ENCODE results near the gene LPGAT1.

DNA sequence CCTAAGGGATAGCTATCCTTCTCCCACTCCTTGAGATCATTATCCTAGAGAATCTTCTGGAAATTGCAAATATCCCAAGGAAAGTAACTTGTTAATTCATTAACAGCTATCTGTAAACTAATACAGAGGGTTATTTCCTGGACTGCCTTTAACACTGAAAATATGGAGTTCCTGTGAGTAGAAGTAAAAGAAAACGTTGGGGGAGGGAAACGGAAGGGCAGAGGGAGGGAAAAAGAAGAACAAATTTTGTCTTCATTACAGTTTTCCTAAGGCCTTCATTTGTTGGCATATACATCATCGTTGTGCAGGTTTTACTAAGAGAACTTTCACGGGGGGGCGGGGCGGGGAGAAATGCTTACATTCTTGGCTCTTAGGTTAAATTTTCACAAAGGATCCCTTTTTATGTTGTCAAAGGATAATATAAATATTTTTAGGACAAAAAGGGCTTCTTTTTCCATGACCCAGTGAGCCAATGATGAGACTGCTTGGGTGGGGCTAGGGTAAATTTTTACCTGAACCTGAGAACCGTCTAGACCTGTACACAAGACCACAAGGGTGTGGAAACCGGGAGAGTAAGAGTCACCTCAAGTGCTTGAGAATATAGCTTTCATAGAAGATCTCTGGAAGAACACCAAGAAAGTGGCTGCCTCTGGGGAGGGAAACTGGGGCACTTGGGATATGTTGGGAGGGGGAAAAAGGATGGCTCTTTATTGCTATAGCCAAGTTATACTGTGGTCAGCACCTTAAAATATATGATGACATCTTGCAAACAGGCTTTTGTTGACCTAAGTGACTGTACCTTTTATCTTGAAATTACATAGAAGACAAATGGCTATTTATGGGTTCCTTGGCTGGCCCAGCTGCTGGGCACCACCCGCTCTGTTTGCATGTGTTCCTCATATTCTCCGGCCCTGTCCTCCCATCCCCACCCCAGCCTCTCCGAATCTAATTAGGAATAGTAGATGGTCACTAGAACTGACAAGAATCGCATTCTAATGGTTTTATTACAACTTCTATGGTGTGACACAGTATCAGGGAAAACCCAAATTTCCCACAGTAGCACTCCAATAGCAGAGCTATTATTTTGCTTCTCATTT is 2.0 kb upstream of the UTP25 start:
- PRO-cap: no peak

- PRO-cap: bidirectional peak, plus-strand start at chr1:210251445, minus-strand start at chr1:210251328
Observed at GRCh38 chr1:210251039-210252352, 18.9 kb downstream of the SERTAD4 start.

DNA sequence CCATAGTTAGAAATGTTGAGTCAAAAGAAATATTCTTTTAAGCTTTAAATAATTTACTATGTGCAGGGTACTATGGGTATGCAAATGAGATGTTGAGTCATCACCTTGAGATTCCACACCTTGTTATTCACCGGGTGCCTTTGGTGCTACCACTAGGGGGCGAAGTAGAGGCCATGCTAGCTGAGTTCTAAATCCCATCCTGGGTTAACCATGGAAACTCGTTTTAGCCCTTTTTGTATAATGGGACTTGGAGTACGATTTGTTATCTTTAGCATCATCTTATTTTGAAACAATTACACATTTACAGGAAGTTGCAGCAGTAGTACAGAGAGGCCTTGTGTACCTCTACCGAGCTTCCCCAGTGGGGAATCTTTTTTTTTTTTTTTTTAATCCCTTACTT is 45.7 kb downstream of the HHAT start:
- PRO-cap: no peak

DNA sequence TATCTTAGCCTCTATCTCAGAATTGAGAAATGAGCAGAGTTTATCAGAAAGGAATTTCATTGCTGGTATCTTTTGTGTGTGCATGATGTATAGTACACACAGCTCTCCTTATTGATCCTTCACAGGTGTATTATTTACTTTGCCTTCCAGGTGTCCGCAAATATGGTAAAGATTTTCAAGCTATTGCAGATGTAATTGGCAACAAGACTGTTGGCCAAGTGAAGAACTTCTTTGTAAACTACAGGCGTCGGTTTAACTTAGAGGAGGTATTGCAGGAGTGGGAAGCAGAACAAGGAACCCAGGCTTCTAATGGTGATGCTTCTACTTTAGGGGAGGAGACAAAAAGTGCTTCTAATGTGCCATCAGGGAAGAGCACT is 14.1 kb upstream of the TRAF5 start:
- PRO-cap: no peak

DNA sequence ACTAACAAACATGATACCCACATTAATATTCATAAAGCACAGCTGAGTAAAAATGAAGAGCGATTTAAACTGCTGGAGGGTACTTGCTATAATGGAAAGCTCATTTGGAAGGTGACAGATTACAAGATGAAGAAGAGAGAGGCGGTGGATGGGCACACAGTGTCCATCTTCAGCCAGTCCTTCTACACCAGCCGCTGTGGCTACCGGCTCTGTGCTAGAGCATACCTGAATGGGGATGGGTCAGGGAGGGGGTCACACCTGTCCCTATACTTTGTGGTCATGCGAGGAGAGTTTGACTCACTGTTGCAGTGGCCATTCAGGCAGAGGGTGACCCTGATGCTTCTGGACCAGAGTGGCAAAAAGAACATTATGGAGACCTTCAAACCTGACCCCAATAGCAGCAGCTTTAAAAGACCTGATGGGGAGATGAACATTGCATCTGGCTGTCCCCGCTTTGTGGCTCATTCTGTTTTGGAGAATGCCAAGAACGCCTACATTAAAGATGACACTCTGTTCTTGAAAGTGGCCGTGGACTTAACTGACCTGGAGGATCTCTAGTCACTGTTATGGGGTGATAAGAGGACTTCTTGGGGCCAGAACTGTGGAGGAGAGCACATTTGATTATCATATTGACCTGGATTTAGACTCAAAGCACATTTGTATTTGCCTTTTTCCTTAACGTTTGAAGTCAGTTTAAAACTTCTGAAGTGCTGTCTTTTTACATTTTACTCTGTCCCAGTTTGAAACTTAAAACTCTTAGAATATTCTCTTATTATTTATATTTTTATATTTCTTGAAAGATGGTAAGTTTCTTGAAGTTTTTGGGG is 45.7 kb downstream of the TRAF5 start:
- PRO-cap: no peak

GRCh38 chr1:211469775-211470337 is 22.1 kb downstream of the RD3 start:
- PRO-cap: no peak

DNA sequence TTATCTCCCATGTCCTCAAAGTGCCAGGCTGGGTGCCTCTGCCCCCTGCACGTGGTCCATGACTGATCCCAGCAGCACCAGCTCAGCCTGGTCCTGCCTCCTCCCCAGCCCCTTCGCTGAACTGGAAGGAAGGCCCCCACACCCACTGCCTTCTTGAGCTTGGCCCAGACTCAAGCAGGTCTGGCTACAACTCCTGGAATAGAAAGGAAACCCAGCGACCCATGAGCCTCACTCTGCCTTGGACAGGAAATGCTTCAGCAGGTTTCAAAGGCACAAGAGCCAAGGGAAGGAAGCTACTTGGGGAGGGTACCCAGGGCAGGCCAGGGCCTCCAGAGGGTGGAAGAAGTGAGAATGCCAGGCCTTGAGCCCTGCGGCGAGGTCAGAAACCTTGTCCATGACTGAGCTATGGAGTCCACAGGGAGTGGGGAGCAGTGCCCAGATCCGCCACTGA is 35.9 kb upstream of the RD3 start:
- PRO-cap: no peak

GRCh38 chr1:211538416-211538789 is 40.6 kb downstream of the SLC30A1 start:
- PRO-cap: no peak

DNA sequence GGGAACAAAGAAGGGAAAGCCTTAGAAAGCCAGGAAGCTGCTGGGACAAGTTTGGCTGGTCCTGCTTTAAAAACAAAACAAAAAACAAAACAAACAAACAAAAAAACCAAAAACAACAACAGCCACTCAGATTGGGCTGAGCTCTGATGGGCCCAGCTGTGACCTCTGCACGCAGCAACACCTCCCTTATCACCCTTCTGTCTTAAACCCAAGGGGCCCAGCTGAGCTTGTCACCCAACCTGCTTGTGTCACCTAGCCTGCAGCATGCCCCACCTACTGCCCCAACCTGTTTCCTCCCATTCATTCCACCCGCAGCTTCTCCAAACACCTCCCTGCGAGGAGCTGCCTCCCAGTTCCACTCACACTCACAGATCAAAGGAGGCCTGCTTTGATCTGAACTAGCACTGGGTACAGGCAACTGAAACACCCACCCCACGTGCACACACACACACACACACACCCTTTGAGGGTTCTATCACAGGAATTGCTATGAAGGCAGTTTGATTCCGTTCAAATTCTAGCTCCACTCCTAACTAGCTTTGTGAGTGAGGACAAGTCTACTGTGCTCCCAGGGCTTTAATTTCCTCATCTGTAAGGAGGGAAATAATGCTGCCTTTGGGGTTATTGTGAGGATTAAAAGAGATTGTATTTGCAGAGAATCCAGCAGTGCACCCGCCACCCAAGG is 36.9 kb downstream of the SLC30A1 start:
- PRO-cap: no peak

- PRO-cap: no peak
Observed at GRCh38 chr1:211560610-211560967, 18.4 kb downstream of the SLC30A1 start.

DNA sequence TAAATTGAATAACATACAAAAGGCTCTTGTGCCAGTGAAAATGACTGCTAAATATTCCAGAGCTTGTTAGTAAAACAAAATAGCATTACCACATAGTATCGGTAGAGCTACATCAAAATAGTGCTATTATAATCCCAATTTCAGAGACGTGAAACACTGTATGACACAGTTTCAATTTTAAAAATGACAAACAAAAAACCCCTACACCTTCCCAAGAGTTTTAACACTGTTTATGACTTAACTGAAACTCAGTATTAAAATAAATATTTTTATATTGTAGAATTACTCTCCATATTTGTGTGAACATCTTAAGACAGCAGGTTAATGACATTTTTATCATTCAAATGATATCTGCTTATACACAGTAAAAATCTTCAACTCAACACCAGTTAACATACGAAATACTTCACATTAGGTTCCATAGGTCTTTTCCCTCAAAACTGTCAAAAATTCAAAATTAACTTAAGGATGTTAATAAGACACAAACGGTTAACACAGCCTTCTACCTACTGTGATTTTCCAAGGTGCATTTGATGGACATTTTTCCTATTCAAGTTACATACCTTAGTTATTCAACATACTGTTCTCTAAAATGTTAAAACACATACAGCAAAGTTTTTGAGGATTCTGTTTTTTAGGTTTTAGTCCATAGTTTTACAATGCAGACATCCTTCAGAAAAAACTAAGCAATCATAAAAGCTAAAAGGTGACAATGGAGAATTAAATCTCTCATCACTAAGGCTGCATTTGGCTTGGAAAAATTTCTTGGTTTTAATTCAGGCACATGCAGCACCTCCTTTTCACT is 6.7 kb downstream of the SLC30A1 start:
- PRO-cap: no peak

DNA sequence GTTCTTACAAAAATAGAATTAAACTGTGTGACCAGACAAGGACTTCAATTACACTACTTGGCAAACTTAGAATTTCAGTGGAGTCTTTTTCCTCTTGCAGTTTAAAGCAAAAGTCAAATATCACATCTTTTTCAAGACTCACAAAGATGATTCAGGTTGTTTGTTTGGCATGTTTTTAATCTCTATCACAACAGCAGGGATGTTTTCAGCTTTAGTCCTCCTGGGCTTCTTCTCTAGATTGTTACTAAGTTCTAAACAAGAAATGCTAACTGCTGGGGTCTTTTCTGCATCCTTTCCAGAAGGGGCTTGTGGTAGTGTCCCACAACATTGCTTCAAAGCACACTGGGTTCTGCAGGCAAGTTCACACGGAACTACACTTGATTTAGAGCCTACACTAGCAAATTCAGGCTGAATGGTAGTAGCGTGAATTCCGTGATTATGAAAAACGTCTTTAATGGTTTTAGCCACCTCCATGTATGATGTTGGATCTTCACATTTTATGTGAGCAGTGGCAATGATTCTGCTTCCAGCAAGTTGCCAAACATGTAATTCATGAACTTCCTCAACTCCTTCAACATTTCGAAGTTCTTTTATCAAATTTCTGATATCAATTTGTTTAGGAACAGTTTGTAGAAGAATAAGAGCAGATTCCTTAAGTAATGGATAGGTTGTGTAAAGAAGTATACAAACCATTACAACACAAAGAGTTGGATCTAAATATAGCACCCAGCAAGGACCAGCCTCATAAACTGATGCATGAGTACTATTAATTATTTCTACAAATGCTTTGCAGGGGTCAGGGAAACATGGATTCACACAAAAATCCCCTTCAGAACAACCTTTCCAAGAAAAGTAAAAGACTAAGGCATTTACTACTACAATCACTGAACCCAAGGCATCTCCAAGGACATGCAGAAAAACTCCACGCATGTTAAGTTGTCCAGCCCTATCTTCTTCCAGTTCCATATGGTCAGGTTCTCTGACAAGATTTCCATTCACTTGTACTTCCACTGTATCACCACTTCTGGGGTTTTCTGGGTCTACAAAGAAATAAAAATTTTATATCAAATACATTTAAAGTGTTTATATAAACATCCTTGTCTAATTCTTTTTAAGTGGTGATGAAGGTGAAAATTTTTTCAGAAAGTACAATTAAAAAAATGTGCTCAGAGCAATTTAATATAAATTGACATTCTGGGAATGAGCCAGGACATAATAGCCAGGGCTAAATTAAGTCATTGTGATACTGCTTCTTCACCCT is 3.3 kb downstream of the SLC30A1 start:
- PRO-cap: no peak

- PRO-cap: no peak
Observed at GRCh38 chr1:211632814-211633935, 42.2 kb downstream of the NEK2 start.

- PRO-cap: no peak
Observed at GRCh38 chr1:211648182-211648755, 27.2 kb downstream of the NEK2 start.

DNA sequence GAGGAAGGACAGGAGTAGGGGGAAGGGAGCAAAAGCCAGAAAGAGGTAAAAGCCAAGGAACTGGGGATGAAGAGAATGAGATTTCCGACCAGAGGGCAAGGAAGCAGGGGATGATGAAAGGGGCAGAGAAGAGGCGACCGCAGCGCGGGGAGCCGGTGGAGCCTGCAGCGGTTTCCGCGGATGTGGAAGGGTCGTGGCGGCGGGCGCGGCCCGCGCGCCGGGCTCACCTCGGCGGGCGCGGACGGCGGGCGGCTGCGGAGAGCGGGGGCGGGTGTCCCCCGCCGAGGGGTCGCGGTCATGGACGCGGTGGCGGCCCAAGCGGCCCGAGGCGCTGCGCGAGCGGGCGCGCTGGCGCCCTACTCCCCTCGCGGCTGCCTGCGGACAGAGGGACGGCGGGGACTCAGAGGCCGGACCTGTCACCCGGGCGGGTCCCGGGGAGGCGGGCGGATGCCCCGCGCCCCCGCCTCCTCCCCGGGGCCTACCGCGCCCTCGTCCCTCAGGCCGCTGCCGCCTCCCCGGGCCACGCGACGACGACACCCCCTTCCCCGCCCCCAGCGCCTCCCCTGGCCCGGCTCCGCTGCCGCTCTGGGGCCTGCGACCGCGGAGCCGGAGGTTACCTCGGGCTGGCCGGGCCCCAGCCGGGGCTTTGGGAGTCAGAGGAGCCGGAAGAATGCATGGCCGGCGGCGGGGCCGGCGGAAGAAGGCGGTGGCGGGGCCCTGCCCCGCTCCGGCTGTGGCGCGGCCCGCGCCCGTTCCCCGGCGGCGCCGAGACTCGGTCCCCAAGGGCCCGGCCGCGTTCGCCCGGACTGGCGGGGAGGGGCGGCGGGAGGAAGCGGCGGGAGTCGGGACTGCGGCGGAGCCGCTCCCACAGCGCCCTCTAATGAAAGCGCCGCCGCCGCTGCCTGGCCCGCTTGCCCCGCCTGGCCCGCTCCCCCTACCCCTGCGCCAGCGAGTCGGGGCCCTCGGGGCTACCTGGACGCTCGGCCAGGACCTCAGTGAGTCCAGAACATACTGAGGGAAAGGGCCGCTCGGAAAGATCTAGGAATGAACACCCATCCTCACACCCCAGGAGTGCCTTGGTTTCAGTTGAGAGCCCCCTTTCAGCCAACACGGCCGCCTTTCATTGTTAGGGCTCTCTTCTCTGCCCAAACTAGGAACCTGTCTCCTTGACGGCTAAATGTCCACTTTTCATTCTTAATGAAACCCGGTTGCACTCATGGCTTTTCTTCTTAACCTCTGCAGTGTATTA is at the start of gene LPGAT1:
TSS of gene LPGAT1 (minus strand) at position 808 of the 1,249 bp plus-strand sequence.
- PRO-cap: unidirectional peak, plus-strand start at position 125 of the sequence; bidirectional peak, plus-strand start at position 910 of the sequence, minus-strand start at position 774 of the sequence

DNA sequence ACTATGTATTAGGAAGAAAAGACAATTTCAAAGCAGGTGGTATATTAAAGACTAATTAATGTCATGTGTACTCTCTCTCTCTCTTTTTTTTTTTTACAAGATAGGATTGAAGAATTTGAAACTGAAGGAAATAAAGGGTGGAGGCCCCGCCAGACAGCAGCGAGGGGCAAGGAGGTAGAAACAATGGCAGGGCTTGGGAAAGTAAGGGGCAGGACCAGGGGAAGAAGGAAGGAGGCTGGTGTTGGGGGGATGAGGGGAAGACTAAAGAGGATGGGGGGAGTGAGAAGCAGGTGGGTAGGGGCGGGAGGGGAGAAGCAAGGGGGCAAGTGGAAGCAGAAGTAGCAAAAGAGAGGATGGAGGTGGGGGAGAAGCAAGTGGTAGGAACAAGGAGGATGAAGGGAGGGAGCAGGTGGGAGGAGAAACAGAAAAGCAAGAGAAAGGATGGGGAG is 29.5 kb upstream of the LPGAT1 start:
- PRO-cap: no peak

GRCh38 chr1:211948955-211949607 is 86.3 kb downstream of the INTS7 start:
- PRO-cap: no peak

DNA sequence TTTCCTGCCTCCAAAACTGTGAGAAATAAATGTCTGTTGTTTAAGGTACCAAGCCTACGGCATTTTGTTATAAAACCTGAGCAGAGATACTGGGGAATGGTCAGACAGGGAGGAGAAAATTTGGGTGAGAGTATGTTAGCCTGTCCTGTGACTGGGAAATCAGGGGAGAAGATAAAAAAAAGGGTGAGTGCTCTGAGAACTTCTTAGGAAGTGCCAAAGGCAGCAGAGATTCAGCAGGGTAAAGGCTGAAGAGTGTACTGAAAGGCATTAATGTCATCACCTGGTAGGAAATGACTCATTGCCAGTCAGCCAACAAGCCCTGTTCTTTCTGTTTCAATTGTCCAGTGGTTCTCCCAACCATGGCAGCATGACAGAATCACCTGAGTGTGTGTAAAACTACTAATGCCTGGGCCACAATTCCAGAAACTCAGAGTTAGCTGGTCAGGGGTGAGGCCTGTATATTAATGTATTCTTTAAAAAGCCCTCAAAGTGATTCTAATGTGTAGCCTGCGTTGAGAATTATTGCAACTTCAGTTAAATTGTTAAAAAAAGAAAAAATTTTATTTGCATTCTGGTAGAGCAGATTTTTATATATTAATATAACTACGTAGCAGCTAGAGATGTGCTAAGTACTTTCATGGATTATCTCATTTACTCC is 83.5 kb downstream of the INTS7 start:
- PRO-cap: no peak

DNA sequence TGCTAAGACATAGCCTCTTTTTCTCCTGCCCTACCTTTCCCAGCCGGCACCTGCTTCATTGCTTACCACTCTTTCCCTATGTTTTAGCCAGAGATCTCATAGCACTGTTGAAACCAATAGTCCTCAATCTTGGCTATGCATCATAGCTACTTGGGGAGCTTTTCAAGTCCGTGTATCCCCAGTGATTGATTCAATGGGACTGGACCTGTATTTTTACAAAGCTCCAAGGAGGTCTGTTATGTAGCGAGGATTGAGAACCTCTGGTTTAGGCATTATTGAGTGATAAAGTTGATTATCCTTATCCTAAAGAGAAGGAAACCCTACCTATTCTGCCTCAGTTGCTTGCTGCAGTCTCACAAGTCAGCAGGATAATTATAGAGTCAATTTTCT is 52.4 kb downstream of the DTL start:
- PRO-cap: no peak

GRCh38 chr1:212152109-212152659 is 116.6 kb downstream of the DTL start:
- PRO-cap: no peak

All from REH cell (cell line).